Metastatic Breast Carcinoma in the Brain (tissue), 10 donors: ENCODE data around the genes EXOSC9, TRPC3 and IL21.

GRCh38 chr4:121189745-121190322, 25.7 kb upstream of the TNIP3 start:
- PRO-cap, 10 experiments = no peak in any of the 10 experiments

DNA sequence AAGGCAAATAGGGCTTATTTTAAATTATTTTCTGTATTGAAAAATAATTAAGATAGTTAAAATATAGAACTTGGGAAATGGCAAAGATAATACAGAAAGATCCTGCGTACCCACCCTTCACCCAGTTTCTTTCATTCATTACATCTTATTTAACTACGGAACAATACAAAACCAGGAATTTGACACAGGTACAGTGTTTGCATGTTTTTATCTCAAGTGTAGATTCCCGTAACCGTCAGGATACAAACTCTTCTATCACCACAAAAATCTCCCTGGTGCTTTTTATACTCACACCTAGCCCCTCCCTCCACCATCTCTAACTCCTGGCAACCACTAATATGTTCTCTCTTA, 449 bp upstream of the QRFPR start:
- PRO-cap, 10 experiments = no peak in any of the 10 experiments

GRCh38 chr4:121392433-121392822, 11.6 kb upstream of the QRFPR start:
- PRO-cap, 10 experiments = no peak in any of the 10 experiments

DNA sequence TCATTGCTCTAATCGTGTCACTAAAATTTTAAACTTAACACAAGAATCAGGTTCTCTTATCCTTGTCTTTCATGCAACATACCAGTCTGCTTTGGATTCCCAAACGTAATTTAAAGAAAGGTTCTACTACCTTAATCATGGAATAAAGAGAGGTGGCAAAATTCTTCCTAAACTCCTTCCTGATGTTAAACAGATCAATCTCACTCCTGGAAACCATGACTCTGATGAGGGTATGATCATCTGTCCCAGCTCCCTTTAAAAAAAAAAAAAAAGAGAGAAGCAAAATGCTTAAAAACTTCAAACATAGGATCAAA, 27.4 kb downstream of the ANXA5 start:
- PRO-cap, 10 experiments = no peak in any of the 10 experiments

DNA sequence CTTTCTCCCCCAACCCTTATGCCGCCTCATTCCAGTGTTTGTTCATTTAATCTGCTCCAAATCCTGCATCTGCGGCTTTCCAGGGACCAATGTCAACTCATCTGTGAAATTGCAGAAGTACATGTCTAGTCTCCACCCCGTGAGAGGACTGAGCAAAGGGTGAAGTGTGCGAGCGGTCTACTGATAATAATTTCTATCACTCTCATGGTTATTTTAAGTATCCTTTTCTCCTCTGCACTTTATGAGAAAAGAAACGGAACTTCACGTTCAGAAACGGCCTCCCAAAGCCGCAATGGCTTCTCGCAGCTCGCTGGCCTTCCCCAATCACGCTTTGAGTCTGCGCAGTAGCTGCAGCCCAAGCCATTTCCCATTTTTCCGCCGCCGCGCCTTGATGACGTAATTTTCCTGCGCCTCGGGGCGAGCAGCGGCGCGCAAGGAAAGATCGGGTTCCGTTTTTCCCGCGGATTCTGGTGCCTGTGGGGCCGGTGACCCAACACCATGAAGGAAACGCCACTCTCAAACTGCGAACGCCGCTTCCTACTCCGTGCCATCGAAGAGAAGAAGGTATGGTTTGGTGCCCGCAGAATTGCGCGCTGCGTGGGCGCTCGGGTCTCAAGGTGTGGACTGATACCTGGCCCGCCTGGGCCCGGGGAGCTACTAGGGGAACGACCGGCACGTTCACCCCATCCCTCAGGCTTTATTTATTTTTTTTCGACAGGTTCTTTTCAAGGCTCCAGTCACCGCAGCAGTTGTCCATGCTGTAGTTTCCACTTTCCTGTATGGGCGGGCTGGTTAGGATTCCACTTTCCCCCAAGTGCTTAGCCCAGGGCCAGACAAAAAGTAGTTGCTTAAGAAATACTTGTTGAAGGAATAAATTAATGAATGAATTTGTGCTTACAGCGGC, at the start of gene EXOSC9:
TSS of gene EXOSC9 (plus strand) at position 397 of the 904 bp plus-strand sequence.
- PRO-cap, 10 experiments = peak in 10 of 10 experiments; most common plus-strand start position 420 of the sequence (in 9); most common minus-strand start position 333 of the sequence (in 9)

DNA sequence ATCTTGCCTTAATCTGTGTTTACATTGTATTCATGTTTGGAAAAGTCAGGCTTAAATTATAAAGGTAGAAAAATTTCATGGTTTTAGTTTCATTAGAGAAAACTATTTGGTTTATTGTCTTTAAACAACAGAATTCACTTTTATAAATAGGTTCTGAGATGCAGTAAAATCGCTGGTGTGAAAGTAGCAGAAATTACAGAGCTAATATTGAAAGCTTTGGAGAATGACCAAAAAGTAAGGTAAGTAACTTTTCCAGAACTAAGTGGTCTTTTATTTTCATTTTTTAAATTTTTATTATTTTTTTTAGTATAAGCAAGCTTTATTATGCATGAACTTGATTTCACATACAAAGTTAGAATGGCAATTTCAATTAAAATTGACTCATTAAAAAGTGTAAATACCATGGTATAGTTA, 10.3 kb downstream of the EXOSC9 start:
- PRO-cap, 10 experiments = no peak in any of the 10 experiments

DNA sequence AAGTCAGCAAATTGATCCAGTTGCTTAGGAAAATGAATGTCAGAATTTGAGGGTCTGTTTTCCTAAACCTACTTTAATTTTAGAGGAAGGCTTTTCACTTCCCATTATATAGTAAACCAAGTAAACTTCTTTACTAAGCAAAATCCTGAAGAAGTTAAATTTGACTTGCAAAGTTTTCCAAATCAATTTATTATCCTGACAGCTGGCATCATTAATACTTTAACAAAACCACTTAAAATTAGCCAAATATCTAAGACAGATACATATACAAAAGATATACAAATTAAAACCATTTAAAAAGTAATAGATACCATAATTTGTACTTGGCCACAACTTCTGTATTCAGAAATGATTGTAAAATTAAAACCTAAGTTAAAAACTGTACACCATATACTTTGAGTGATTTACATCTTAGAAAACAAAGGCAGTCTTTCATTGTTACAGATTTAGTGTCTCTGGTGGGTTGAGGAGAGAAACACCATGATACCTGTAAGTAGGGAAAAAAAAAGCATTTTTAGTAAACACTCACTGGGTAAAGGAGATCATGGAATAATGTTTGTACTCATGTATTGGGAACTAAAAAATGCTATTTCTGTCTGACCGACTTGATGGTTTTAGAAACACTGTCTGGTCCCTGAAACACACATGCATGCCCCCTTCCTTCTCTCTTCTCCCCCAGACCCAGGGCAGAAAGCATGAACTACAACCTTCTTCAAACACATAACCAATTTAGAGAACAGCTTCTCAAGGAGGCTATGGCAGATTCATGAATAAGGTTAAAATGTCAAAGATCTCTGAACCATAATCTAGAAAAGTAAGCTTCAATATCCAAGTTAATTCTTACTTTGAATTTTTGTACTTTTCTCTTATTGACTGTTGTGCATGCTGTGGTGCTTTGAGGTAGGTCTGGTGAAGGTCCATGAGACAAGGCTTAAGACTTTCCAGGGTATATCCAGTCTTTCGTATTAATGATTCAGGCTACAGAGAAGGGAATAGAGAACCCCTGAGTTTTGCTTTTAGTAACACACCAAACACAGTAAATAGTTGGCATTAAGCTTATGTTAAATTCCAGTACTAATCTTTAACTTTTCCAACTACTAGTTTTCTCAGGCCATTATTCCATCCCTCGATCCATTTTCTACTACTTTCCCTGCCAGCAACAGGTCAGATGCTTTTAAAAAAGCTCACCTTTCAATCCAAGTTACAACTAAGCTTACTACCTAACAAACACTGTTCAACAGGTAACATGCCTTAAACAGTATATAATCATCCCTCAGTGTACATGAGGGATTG, 6.0 kb downstream of the CCNA2 start:
- PRO-cap, 10 experiments = no peak in any of the 10 experiments

DNA sequence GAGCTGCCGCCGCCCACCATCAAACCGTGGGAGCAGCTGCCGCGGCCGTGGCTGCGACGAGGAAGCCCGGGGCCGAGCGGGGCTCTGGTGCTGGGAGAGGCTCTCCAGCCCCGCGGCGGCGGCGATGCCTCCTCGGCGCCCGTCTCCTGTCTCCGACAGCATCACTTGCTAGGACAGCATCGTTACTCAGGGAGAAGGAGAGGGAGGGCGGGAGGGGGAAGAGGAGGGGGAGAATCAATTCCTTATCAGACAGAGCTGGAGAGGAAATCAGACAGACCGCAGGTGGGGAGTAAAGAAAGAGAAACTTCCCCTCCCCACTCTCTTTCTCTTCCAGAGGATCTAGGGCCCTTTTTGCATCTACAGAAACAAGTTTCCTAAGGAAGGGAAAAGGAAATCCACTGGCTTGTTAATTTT, at the start of gene TRPC3:
TSS of gene TRPC3 (minus strand) at position 188 of the 414 bp plus-strand sequence.
- PRO-cap, 10 experiments = peak in 2 of 10 experiments; most common minus-strand start position 157 of the sequence (in 2)

DNA sequence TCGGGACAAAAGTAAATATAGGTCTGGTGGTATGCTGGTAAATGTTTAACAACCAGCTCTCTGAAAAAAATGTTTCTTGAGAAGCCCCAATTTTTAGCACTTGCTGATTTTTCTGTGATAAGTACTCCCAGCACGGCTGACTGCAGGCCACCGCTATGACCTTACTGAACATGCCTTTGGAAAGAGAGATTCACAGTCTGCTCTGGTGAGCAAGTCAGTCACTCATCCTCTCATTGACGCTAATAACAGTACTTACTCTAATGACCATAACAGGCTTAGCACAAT, 99.0 kb upstream of the BLTP1 start:
- PRO-cap, 10 experiments = no peak in any of the 10 experiments

DNA sequence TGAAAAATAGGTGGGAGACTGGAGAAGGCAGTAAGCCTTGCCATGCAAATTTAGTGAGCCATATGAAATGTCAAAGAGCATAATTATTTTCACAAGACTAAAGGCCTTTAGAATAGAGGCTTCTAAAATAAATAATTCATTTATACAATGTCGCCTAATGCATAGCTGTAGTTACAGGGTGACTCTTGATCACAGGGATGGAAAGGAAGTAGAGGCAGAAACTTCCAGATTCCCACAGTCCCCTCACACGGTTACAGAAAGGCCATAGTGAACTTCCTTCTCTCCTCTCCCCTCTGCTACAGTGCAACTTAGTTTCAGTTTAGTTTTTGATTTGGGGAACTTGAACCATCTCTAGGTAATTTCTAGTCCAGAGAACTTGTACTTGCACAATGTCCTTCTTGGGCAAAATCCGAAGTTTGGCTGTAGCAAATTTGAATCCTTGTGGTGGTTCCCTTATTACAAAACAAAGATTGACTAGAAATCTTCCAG, 1.3 kb upstream of the BLTP1 start:
- PRO-cap, 10 experiments = no peak in any of the 10 experiments

DNA sequence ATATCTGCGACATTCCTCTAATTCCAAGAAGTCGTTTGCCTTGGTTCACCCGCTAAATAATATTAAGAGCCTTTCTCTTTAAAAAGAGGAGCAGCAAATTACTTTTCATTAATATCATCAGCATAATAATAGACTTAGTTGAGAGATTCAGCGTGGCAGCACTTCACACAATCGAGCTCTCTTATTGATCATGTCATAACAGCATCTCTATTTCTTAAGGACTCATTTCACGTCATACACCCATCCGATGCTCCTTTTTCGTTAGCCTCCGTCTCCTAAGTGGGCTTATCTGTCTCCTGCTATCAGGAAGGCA, 339 bp upstream of the BLTP1 start:
- PRO-cap, 10 experiments = no peak in any of the 10 experiments

- PRO-cap, 10 experiments = no peak in any of the 10 experiments
Observed at GRCh38 chr4:122345226-122345871, 33.5 kb upstream of the ADAD1 start.

GRCh38 chr4:122620960-122621312, at the start of gene IL21:
IL21 (minus strand) TSS chr4:122621066.
- PRO-cap, 10 experiments = no peak in any of the 10 experiments

DNA sequence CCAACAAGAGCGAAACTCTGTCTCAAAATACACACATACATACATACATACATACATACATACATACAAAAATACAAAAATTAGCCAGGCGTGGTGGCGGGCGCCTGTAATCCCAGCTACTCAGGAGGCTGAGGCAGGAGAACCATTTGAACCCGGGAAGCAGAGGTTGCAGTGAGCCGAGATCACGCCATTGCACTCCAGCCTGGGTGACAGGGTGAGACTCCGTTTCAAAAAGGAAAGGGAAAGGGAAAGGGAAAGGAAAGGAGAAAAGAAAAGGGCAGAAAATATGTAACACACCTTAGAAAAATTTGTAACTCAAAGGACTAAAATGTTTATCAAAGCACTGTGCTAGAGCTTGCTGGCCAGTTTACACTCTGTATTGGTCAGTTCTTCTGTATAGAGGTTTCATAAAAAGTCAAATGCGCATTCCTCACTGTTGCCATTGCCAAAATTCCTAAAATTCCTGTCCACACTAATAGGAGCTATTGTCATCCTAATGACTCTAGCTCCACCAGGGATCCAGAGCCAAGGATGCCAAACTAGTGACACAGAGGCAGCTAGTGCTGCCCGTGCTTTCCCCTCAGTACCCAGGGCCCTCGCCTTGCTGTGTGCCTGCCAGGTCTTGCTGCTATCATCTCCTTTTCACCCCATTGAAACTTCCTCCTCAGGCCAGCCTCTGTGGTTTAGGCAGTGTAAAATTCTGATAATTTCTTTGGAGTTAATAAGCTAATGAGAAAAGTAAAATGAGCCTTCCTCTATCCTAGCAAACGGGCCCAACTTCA, 43.4 kb upstream of the FGF2 start:
- PRO-cap, 10 experiments = no peak in any of the 10 experiments

DNA sequence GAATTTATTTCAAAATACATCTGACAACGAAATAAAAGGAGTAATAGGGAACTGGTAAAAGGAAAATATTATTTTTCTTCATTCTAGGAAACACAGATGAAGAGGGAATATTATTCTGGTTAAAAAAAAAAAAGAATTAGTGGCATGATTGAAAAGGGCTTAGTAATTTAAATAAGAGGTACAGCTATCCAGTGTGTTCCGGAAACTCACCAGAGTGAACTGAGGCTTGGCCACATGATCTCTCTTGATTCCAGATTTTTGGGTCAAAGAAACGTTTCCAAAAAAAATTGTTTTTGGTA, 28.1 kb upstream of the FGF2 start:
- PRO-cap, 10 experiments = no peak in any of the 10 experiments

DNA sequence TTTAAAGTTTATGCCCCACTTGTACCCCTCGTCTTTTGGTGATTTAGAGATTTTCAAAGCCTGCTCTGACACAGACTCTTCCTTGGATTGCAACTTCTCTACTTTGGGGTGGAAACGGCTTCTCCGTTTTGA, 502 bp upstream of the FGF2 start:
- PRO-cap, 10 experiments = no peak in any of the 10 experiments

DNA sequence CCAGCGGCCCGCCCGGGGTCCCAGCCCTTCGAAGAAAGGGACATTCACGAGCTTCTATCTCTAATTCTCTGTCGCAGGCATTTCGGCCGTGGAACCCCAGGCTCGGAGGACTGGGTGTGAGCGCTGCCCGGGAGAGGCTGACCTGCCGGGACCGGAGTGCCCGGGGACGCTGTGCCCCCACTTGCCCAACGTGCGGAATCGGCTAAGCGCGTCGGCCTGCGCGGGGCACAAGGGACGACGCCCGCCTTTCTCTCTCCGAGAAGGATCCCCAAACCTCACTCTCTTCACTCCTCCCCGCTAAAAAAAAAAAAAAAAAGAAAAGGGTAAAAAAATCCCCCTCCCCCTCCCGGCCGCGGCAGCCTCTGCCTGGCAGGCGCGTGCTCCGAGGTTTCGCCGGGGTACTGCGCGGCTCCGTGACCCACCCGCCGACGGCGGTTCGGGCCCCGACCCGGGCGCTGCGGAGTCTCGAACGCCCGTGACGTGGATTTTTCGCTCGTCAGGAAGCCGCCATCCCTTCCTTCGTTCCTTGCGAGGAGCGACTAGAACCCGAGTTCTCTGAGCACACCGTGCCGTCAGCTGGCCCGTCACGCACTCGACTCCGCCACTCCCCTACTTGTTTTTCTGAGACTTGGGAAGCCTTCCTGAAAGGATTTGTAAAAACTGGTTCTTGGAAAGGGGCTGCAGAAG, 1.1 kb downstream of the SPRY1 start:
- PRO-cap, 10 experiments = peak in 1 of 10 experiments; most common minus-strand start position 594 of the sequence (in 1)

DNA sequence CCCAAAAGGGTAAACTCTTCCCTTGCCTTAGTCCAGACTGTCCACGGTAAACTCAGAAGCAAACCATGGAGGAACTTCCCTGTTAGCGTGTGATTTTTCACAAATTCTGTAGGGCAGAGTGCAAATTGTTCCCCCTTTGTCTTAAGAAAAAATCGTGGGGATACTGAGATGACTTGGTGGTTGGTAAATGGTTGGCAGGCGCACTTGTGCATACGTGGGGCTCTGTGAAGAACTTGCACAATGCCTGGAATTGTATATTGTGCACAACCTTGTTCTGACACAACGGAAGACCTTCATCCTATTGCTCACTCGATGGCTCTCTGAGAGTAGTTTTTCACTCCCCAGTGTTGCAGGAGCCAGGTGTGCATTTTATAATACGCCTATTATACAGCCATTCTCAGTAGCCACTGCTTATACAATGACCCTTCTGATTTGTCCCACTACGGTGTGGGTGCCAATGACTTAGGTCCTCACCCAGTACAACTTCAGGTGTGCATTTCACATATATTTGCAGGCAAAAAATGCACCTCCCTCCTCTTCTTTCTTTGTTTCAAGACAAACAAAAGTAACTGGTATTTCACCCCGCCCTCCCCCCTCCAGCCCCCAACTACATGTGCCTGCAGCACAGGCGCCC, 150.1 kb downstream of the SPRY1 start:
- PRO-cap, 10 experiments = no peak in any of the 10 experiments

DNA sequence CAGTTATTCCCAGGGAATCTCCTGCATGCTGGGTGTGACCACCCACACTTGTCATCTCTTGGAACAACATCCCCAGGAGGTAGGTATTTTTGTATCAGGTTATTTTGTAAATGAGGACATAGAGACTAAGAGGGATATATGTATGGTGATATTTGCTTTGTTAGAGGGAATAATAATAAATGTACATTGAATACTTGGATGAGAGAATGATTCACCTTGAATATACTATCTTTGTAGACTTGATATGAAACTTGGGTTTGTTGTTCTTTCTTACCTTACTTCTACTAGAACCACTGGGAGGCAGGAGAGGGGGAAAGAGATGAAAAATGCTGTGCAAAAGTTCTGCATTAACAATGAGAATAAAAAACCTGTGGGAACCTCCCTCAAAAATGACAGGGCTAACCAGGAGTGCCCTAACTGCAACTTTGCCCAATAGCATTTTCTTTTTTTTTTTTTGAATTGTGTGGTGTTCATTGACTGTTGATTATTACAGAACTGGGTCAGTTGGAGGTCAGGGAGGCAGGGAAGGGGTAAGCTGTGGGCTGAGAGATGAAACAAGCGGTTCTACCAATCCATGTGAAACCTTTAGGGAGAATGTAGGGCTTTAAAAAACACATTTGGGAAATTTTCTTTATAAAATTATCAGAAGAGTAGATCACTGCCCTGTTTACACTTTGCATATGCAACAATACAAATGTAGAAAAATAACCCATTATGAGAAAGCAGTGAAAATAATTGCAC, 157.6 kb downstream of the SPRY1 start:
- PRO-cap, 10 experiments = peak in 1 of 10 experiments; most common plus-strand start position 503 of the sequence (in 1)

DNA sequence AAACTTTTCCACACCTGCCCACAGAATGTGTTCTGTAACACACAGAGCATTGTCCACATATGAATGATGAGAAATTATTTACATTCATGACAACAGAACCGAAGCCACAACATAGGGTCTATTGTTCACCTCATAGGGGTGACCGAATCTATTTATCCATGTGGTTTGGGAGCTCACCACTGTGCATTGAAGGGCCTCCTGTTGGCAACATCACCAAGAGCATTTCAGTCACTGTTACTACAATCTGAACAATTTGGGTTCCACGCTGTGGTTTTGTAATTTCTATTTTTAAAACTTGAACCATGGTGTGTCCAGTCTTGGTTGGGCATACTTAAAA, 192.0 kb downstream of the SPRY1 start:
- PRO-cap, 10 experiments = no peak in any of the 10 experiments